Ascending aorta (tissue), 1 donor: ENCODE data around the genes BBS9 and HERPUD2.

DNA sequence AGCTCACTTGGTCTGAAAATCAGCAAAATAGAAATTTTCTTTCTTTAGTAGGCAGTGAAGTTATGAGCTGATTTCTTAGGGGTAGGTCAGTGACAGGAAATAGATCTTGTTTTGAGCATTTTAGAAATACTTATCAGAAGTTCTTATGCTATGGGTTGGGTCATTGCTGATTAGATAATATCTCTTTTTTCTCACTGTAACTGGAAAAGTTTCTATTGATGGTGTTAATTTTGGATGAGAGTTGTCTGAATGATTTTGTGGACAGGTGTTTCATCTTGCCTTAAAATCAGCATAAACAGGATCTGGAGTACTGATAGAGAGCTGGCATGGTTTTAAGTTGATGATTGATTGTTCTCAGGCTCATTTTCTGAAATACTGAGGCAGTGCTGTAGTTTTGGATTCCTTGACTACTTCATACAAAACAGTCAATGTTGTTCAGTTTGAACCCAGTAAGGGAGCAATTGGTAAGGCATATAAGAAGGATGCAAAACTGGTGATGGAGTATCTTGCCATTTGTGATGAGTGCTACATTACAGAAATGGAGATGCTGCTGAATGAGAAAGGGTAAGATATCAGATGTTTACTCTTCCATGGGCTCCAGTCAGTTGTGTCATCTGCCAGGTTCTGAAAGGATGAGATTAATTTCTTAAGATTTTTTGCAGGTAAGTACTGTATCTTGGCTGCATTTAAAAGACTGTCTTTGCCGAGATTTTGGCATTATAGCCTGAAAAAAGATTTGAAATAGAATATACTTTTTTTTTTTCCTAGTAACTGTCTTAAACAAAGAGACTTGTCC lies 27.4 kb downstream of the GARS1 start:
- PRO-cap, result no peak

DNA sequence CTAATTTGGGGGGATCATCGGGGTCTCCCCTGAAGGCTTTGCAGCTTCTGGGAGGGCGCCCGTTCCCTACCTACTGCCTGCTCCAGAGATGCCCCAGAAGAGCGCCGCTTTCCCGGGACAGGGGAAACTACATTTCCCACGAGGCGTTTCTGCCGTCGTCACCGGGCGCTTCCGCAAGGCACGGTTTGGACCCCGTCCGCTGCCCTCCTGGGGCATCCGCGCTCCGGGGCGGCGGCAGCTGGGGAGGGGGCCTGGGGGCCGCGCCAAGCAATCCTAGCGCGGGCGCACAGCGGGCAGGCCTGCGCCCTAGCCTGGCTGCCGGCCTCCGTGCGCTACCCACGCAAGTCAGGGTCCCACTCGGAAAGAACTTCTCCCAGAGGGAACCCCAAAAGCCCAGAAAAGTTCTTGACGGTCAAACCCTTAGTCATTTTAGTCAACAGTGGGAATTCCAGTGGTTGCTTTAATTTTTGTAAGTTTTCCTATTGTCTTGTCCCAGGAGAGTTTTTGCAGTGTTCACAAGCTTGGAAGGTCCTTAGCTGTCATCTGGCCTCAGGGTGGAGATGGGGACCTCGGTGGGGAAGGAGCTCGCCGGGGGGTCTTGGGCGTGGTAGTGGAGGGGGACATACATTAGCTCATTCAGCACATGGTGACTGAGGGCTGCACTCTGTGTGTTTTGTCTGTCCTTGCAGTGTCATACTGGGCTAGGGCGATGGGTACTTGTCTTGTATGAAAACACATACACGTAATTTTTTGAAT lies 555 bp downstream of the MINDY4 start:
- PRO-cap, result no peak

DNA sequence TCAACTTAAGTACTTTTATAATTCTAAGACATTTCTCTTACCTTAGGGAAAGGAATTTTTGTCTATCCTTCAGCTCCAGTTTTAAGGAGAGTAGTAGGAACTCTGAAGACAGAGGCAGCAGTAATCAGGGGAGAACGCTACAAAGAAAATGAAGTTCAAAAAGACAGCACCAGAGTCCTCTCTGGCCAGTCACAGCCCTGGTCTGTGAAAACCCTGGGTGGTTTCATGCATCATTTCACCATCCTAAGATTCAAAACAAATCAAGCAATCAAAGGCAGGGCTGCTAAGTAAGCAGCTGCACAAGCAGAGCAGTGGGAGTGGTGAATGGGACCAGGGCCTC lies 175.2 kb downstream of the AVL9 start:
- PRO-cap, result no peak

DNA sequence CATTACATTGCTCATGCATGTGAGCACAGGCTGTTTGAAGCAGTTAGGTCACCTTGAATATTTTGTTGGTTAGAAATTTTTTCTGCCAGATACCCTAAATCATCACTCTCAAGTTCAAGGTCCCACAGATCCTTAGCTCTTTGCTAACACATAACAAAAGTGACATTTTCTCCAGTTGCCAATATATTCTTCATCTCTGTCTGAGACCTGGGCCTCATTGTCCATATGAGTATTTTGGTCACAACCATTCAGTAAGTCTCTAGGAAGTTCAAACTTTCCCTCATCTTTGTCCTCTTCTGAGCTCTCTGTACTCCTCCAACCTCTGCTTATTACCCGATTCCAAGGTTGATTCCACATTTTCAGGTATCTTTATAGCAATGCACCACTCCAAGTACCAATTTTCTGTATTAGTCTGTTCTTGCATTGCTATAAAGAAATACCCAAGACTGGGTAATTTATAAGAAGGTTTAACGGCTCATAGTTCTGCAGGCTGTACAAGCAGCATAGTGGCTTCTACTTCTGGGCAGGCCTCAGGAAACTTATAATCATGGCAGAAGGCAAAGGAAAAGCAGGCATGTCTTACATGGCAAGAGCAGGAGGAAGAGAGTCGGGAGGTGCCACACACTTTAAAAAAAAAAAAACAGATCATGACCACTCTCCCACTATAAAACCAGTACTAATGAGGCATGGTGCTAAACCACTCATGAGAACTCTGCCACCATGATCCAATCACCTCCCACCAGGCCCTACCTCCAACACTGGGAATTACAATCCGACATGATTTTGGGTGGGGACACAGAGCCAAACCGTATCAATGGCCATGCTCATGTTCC lies 25.5 kb downstream of the KBTBD2 start:
- PRO-cap, result no peak

DNA sequence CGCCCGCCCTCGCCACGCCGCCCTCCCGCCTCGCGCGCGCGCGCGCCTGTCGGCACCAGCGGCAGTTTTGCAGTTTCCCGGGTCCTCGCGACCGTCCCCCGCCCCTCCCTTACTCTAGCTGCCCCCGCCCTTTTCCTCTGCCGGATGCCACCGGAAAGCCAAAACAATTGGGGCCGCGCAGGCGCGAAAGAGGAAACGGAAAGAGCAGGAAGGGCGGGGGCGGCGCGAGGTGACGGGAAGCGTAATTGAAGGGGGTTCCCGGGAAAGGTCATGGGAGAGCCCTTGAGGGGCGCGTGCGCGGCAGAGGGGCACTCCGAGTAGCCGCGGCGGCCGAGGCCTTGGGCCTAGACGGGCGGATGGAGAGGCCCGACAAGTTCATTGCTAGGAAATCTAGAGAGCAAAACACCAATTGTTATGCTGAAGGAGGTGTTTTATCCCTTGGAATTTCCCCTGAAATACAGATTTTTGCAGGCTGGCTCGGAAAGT lies 459 bp upstream of the KBTBD2 start:
- PRO-cap, result bidirectional peak, plus-strand start at position 207 of the sequence, minus-strand start at position 69 of the sequence

GRCh38 chr7:33004945-33005973 lies 48.0 kb downstream of the FKBP9 start:
- PRO-cap, result no peak

DNA sequence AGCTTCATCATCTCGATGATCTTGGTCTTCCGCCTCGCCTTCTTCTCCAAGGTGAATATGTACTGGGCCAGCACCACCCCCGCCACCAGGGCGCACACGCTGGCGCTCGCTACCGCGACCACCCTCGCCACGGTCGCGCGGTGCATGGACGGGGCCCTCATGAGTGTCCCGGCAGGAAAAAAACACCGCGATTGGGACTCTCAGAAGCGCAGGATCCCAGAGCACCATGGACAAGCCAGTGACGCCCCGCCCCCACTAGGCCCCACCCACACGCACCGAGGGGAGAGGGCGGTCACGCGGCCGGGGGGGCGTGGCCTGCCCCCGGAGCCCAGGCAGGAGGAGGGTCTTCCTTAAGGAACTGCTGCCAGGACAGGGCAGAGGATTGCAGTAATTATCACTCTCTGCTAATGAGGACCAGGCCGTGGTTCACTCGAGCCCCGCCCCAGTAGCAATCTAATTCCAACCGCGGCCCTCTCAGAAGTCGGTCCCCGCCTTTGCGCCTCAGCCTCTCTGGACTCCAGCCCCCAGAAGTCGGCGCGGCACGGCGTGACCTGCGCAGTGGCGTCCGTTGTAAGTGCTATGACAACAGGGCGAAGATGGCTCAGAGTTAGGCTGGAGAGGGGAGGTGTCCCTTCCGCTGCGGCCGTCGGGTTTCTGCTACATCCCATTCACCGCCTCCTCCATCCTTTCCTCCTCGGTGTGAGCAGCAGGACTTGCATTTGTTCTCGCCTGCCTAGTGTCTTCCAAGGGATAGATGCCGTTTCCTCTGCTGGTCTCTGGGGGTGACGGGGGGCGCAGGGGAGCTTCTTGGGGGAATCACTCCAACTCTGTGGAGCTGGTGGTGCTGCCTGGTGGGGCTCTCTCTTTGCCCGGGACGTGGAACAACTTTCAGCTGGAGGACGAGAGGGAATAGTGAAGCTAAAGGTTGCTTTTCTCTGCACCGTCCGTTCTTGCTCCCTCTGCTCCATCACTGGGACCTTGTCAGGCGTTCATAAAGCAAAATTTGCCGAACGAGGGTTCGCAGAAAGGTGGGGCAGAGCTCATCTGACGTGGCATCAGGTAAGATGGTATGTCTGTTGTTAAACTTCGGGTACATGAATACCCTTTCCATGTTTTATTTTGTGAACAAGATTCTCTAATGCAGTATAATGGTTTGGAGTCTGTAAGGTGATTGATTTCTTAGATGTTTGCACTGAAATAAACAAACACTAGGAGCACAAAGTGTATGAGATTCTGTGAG lies at the start of gene BBS9:
Gene BBS9, plus strand, starts transcription at position 582 of the 1,240 bp plus-strand sequence.
- PRO-cap, result unidirectional peak, minus-strand start at position 228 of the sequence; unidirectional peak, plus-strand start at position 604 of the sequence

- PRO-cap, result no peak
Observed at GRCh38 chr7:33733743-33734375, 171.5 kb upstream of the BMPER start.

GRCh38 chr7:33815319-33815850 lies 90.0 kb upstream of the BMPER start:
- PRO-cap, result no peak

DNA sequence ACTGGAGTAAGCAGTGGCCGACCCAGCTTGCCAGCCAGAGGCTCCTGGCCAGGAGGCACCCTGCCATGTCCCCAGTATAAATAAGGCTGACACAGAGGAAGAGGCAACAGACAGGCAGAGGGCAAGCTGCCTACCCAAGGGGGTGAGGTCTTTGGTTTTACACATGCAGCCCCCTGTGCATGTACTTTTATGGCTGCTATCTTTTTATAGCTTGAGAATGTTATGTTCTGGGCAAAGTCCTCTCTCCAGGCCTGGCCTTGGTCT lies 102.7 kb upstream of the TBX20 start:
- PRO-cap, result no peak

GRCh38 chr7:35634287-35634587 lies 60.7 kb downstream of the HERPUD2 start:
- PRO-cap, result no peak

- PRO-cap, result no peak
Observed at GRCh38 chr7:35690454-35691021, 4.4 kb downstream of the HERPUD2 start.

DNA sequence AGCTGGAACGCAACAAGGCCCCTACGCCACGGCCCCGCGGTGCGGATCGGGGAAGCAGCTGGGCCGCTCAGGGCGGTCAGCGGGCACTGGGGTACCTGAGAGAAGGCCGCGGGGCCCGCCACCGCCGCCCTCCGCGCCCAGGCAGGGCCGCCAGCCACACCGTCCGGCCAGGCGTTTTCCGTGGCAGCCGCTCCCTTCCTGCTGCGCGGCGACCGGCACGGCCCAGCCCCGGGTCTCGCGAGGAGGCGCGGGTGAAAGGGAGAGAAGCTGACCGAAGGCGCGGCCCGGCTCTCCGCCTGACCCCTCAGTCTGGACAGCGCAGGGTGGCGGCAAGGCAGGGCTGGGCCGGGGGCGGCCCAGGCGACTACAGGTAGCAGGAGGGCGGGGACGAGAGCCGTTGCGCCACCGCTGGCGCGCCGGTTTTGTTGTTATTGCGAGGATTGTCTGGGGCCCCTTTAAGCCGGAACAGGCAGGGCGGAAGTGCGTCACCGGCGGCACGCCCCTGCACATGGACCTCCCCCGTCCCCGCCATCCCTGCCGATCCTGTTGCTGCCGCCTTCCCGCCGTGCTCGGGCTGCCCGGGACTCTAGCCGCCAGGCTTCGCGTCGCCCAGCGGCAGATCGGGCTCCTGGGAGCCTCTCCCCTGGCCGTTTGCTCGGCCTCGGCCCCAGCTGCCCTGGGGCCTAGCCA lies at the start of gene HERPUD2:
Gene HERPUD2, minus strand, starts transcription at position 430 of the 690 bp plus-strand sequence.
- PRO-cap, result bidirectional peak, plus-strand start at position 540 of the sequence, minus-strand start at position 433 of the sequence

- PRO-cap, result no peak
Observed at GRCh38 chr7:36036499-36037037, 116.5 kb upstream of the EEPD1 start.

DNA sequence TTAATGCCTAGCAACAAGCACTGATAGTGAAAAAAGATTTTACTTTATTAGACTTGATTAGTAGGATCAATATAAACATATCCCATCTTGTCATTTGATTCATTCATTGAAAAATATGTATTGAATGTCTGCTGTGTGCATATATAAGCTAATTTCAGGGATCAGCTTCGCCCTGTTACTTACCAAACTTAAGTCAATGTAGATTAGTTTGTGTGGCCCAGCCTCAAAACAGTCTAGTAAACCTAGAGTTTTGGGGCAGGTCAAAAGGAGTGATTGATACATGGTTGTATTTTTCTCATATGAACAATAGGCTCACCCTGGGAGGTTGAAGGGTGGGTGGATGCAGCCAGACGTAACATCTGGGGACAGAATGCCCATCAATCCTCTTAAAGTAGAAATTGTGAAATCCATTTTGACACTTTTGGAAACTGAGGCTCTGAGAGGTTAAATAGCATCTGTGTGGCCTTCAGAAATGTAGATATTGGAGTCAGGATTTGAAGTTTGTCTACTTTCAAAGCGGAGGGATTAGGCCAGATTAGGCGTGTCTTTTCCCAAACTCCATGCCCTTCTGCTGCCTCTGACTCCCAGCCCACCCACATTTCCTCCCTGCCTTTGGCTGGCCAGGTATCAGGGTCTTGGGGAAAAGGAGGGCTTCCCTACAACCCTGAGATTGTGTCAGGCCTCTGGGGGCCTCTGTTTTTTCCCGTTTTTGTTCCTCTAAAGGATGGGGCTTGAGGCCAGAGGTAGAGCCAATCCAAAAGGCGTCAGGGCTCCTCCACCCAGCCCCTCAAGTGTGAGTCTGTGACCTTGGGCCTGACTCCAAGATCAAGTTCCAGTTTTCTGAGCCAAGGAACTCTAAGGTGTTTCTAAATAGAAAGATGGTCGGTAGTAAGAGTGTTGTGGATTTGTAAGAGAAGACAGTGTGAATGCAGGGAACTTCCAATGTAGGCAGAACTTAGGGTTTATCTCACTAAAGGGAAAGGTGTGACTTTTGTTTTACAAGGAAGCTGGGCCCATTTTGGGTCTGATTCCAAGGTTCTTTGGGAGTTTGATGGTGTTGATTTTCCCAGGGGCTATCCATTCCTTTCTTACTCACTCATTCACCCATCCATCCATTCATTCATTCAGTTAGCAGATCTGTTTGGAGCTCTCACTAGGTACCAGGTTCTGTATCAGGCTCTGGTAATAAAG lies 6.4 kb downstream of the EEPD1 start:
- PRO-cap, result no peak

- PRO-cap, result no peak
Observed at GRCh38 chr7:36276459-36277529, 90.2 kb downstream of the MATCAP2 start.

GRCh38 chr7:36312358-36313038 lies 54.5 kb downstream of the MATCAP2 start:
- PRO-cap, result no peak

DNA sequence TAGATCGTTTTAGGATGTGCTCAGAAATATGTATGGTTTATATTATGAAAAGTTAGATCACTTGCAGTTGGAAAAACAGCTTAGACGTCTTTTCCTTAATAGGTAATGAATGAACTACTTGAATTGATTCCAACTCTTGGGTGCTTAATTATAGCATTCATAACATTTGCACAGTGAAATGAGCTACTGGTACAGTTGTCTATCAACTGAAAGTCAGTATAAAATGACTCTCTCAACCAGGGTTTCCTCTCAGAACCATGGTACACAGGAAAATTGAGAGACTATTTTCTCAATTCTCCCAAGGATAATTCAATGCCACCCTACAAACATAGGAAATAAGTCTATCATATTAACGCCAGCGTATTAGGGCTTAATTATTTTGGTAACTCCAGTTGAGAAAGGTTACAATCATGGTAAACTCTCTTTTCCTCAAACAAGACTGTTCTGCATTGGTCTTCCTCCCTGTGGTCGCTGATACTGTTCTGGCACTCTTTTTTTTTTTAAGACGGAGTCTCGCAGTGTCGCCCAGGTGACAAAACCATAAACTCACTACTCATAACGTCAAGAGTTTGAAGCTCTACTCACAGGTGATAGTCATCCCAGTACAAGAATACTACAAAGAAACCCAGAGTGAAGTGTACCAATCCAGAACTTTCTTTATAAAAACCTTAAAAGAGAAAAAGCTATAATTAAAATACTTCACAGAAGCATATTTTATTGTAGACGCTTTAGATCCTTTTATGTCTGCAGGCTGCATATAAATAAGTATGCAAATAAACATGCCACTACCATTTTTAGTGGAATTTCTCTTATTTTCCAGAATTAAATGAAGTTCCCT lies 2.0 kb downstream of the ANLN start:
- PRO-cap, result no peak

GRCh38 chr7:36686485-36686886 lies 37.8 kb downstream of the AOAH start:
- PRO-cap, result no peak

DNA sequence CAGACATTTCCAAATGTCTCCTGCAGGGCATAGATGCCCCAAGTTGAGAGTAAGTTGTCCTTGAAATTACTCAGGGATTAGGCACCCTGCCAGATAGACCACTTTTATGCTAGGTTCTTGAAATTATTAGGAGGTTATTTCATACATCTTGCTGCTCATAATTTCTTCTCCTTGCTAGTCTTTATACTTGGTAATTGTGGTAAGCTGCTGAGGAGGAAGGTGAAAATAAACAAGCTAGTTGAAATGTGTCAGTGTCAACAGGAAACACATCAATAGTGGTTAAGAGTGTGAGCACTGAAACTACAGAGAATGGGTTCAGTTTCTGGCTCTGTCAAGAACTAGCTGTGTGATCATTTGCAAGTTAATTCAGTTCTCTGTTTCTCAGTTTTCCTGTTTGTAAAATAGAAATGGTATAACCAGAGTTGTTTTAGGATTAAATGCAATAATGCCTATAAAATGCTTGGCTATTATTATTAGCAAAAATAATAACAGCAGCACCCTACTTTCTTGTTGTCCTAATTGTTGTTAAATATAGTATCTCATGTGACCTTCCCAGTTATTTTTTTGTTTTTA lies 63.8 kb upstream of the AOAH start:
- PRO-cap, result no peak